ENCODE results near the gene PROZ.

- RRBS = no CpG with 5 or more reads among the region's 18 CpGs
Measured at GRCh38 chr13:111189093-111189687, 74.1 kb downstream of the ARHGEF7 start.

GRCh38 chr13:111228075-111229171 is 92.0 kb upstream of the TEX29 start:
- RRBS = no CpG with 5 or more reads among the region's 32 CpGs

- RRBS = no CpG with 5 or more reads among the region's 8 CpGs
Measured at GRCh38 chr13:111238394-111238874, 82.0 kb upstream of the TEX29 start.

GRCh38 chr13:111240931-111241472 is 79.4 kb upstream of the TEX29 start:
- RRBS = no CpG with 5 or more reads among the region's 15 CpGs

DNA sequence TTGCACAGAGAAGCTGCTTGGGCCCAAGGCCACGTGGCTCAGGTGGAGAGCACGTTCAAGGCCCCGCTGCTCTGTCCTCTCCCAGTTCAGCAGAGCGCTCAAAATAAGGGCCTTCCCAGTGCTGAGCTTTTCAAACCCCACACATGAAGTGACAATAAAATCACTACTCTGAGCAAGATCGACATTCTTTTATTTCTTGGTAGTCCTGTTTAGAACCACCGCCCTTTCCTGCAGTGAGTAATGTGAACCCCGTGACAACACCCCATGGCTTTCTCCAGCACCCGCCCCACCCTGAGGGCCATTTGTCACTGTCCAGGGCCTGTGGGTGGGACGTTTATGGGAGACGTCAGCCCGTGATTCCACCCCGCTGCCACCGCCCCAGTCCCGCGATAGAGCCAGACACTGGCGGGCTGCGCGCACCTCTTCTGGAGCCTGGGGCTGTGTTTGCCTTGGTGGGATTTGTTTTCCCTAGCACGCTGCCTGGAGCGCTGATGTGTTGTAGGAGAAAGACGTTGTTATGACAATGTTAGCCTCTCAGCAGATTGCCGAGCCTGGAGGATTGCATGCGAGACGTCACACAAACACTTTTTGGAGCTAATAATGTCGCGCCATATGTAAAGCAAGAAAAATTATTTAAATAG is 263.6 kb downstream of the TEX29 start:
- RRBS = no CpG with 5 or more reads among the region's 26 CpGs

GRCh38 chr13:112228244-112228478 is 148.0 kb upstream of the SPACA7 start:
- RRBS = no CpG with 5 or more reads among the region's 9 CpGs

GRCh38 chr13:112247917-112248875 is 128.0 kb upstream of the SPACA7 start:
- RRBS = 22% methylated on average over 4 of the region's 23 CpGs

GRCh38 chr13:112537863-112539009 is 49.7 kb downstream of the TUBGCP3 start:
- RRBS = no CpG with 5 or more reads among the region's 4 CpGs

DNA sequence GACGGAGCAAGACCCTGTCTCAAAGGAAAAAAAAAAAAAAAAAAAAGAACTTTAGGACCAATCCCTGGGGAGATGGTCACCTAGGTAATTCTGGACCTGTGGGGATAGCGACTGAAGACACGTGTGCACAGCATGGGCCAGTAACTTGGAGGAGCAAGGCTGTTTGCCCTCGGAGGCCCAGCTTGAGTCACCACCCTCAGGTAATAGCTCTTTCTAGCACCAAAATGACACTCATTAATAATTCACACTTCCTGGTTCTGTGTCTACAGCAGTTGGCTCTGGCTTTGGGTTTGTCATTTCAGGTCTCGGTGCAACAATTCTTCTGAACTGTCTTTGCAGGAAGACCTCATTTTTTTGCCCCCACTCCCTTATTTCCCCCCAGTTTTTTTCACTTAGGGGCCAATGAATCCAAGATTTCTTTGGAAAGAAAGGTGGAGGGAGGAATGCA is 3.9 kb upstream of the ATP11A start:
- RRBS = no CpG with 5 or more reads among the region's 5 CpGs

DNA sequence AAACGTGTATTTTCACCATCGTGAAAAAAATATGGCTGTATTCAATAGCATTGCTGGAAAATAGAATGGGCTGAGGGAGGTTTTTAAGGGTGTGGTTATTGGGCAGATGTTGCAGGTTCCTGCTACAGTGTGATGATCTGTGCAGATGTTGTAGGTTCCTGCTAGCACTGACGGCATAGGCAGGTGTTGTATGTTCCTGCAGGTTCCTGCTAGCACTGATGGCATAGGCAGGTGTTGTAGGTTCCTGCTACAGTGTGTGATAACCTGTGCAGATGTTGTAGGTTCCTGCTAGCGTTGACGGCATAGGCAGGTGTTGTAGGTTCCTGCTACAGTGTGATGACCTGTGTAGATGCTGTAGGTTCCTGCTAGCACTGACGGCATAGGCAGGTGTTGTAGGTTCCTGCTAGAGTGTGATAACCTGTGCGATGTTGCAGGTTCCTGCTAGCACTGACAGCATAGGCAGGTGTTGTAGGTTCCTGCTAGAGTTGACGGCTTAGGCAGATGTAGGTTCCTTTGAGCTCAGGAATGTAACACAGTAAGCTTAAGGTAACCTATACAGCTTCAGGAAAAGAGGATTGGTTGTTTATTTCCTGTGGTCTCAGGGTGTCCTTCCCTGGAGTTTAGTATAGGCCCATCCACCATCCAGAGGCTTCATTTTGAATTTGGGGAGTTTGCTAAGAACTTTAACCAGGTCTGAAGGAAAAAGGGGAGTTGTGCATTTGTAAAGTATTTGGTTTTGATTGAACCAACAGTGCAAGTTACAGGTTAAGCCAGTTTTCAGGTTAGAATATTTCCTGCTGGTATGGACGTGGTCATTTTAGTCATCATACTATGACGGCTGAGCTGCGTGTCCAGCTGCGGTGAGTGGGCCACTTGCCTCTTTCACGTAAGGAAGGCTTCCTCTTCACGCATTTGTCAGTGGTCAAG is 53.6 kb downstream of the ATP11A start:
- RRBS = no CpG with 5 or more reads among the region's 14 CpGs

GRCh38 chr13:112974874-112975300 is 5.9 kb downstream of the MCF2L start:
- RRBS = no CpG with 5 or more reads among the region's 14 CpGs

DNA sequence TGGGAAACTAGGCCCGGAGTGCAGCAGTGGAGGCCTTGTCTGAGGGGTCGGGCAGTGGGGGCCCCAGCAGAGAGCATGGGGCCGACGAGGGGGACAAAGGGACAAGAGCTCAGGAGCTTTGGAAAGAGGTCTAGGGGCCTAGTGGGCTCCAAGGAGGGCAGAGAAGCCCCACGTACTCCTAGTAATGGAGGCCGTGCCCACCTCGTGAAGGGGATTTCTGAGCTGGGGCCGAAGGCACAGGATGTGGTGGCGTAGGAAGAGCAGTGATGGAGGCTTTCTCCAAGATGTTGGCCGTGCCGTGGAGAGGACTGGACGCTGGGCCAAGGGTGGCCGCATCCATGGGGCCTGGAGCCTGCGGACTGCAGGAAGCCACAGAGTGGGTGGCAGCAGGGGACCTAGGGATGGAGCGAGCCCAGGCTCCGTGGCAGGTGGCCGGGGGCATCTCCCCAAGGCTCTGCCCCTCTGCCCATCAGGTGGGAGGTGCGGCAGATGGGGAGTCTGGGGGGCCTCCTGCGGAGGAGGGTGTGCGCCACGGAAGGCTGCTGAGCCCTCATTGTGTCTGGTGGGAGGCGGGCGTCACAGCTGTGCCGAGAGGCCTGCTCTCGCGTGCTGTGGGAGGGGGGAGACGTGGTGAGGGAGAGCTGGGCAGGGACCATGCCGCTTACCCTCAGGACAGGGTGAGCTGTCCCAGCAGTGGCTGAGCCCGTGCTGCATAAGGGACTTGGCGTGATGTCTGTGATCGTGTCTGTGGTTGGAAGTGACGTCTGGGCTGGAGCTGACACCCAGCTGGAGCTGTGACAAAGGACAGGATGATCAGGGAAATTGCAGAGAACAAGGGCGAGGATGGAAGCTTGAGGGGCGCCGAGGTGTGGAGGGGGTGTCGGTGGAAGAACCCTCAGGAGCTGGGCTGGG is 13.3 kb downstream of the MCF2L start:
- RRBS = 48% methylated on average over 1 of the region's 36 CpGs

GRCh38 chr13:113157960-113158724 is at the start of gene PROZ:
Gene PROZ, plus strand, starts transcription at chr13:113158648.
- RRBS = 34% methylated on average over 3 of the region's 16 CpGs

- RRBS = no CpG with 5 or more reads among the region's 21 CpGs
Measured at GRCh38 chr13:113177926-113178636, 19.6 kb downstream of the PROZ start.

- RRBS = 4% methylated on average over 14 of the region's 20 CpGs
Measured at GRCh38 chr13:113209210-113209422, 297 bp upstream of the CUL4A start.

GRCh38 chr13:113218861-113219470 is 9.6 kb downstream of the CUL4A start:
- RRBS = no CpG with 5 or more reads among the region's 9 CpGs

GRCh38 chr13:113300087-113300455 is 3.0 kb downstream of the LAMP1 start:
- RRBS = no CpG with 5 or more reads among the region's 10 CpGs

GRCh38 chr13:113351275-113352022 is 12.5 kb downstream of the GRTP1 start:
- RRBS = 48% methylated on average over 5 of the region's 26 CpGs

DNA sequence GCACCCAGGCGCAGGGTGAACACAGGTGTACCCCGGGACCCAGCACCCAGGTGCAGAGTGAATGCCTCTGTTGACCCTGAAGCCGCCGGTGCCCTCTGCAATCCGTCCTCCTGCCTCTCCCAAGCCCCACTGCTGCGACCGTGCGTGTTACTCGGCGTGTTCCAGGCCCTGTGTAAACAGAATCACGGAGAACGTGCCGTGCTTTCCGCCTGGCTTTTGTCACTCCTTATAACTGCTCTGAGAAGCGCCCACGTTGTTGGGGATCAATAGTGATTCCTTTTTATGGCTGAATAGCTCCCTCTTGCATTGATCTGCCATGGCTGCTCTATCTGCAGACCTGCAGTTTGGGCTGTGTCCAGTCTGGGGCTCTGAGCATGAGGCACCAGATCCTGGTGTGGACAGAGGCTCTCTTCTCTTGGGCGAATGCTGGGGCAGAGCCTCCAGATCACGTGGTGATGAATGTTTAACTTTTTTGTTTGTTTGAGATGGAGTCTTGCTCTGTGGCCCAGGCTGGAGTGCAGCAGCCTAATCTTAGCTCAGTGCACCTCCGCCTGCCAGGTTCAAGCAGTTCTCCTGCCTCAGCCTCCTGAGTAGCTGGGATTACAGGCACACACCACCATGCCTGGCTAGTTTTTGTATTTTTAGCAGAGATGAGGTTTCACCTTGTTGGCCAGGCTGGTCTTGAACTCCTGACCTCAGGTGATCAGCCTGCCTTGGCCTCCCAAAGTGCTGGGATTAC is 15.8 kb downstream of the ADPRHL1 start:
- RRBS = 97% methylated on average over 3 of the region's 19 CpGs

DNA sequence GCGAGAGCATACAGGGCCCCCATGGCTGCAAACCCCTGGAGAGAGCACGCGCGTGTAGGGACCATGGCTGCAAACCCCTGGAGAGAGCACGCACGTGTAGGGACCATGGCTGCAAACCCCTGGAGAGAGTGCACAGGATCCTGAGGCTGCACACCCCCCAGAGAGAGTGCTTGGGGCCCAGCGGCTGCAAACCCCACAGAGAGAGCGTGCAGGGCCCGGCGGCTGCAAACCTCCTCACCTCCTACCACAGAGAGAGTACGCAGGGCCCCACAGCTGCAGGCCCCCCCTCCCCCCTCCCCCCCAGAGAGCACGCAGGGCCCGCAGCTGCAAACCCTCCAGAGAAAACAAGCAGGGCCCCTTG is 7.5 kb downstream of the ADPRHL1 start:
- RRBS = no CpG with 5 or more reads among the region's 13 CpGs